Uterus (tissue), 7 donors: ENCODE measurements around the genes SCGB1C1, PTDSS2 and RPLP2.

GRCh38 chr11:192674-193163 lies at the start of gene SCGB1C1:
Gene SCGB1C1 (plus strand): TSS chr11:193078.
- PRO-cap, 4 experiments = no peak in any of the 4 experiments
- RAMPAGE, long total RNA, 2 experiments = no peak in any of the 2 experiments
- RRBS = no CpG with 5 or more reads among the region's 12 CpGs

DNA sequence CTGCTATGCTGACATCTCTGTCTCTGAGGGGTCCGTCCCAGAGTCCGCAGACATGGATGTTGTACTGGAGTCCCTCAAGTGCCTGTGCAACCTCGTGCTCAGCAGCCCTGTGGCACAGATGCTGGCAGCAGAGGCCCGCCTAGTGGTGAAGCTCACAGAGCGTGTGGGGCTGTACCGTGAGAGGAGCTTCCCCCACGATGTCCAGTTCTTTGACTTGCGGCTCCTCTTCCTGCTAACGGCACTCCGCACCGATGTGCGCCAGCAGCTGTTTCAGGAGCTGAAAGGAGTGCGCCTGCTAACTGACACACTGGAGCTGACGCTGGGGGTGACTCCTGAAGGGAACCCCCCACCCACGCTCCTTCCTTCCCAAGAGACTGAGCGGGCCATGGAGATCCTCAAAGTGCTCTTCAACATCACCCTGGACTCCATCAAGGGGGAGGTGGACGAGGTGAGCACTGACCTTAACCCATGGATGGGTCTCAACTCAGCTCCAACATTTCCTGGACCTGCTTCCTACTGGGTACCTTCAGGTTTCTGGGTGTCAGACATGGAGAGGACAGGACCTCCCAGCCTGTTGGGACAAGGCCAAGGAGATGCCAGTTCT lies 2.1 kb downstream of the RIC8A start:
- PRO-cap, 4 experiments = no peak in any of the 4 experiments
- RAMPAGE, long total RNA, 2 experiments = no peak in any of the 2 experiments
- RRBS = no CpG with 5 or more reads among the region's 17 CpGs

DNA sequence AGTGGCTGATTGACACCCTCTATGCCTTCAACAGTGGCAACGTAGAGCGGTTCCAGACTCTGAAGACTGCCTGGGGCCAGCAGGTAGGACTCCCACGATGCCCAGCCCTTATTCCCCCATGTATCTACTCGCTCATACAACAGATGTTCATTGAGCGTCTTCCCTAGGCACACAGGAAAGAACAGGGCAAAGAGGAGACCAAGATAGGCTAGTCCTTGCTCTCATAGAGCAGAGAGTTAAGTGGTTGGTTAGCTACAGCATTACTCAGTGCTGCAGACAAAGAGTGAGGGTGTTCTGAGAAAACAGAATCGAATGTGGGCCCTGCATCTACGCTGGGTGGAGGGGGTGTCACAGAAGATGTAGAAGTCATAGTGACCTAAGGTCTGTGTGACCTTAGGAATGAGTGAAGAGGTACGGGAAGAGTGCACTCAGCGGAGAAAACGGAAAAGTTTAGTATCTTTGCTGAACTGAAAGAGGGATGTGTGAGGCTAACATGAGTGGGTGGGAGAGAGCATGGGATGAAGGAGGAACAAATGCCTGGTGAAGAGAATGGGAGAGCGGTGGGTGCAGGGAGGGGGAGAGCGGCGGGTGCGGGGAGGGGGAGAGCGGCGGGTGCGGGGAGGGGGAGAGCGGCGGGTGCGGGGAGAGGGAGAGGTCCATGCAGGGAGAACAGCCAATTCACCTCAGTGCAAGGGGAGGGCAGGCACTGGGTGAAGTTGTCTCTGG lies 12.4 kb downstream of the PSMD13 start:
- PRO-cap, 4 experiments = no peak in any of the 4 experiments
- RAMPAGE, long total RNA, 2 experiments = no peak in any of the 2 experiments
- RRBS = no CpG with 5 or more reads among the region's 20 CpGs

- PRO-cap, 4 experiments = no peak in any of the 4 experiments
- RAMPAGE, long total RNA, 2 experiments = no peak in any of the 2 experiments
- RRBS = no CpG with 5 or more reads among the region's 18 CpGs
Measured at GRCh38 chr11:253074-253967, 16.5 kb downstream of the PSMD13 start.

DNA sequence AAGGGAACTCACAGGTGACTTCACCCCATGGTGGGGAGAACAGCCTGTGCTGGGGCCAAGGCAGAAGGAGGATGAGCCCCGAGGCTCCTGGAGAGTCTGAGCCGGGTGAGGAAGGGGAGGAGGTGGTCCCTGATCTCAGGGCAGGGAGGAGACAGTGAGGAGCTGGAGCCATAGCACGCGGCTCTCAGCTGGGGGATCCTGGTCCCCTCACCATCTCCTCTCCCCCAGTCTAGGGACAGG lies 1.1 kb downstream of the IFITM2 start:
- PRO-cap, 4 experiments = peak in 2 of 4 experiments; most common plus-strand start position 154 of the sequence (in 2)
- RAMPAGE, long total RNA, 2 experiments = no peak in any of the 2 experiments
- RRBS = no CpG with 5 or more reads among the region's 4 CpGs

DNA sequence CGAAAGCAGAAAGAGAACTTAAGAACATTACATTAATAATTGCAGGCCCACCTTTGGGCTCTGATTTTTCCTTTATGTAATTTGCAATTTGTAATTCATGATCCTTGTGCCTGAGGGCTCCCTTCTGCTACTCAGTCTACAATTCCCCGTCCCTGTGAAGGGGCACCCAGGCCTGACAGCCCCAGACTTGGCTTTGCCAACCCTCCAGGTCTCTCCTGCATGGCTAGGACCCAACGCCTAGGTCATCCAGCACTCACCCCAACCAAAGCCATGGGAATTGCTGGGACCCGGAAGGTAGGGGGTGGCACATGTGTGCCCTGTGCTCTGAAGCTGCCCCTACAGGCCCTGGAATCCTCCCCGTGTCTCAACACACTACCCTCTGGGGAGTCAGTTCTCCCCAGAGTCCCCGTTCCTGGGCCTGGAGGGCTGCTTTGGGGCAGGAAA lies 698 bp upstream of the IFITM1 start:
- PRO-cap, 4 experiments = no peak in any of the 4 experiments
- RAMPAGE, long total RNA, 2 experiments = no peak in any of the 2 experiments
- RRBS = no CpG with 5 or more reads among the region's 6 CpGs

GRCh38 chr11:365206-365430 lies 4.2 kb upstream of the B4GALNT4 start:
- PRO-cap, 4 experiments = no peak in any of the 4 experiments
- RAMPAGE, long total RNA, 2 experiments = no peak in any of the 2 experiments
- RRBS = no CpG with 5 or more reads among the region's 9 CpGs

- PRO-cap, 4 experiments = no peak in any of the 4 experiments
- RAMPAGE, long total RNA, 2 experiments = no peak in any of the 2 experiments
- RRBS = no CpG with 5 or more reads among the region's 48 CpGs
Measured at GRCh38 chr11:400049-400573, 6.1 kb downstream of the PKP3 start.

DNA sequence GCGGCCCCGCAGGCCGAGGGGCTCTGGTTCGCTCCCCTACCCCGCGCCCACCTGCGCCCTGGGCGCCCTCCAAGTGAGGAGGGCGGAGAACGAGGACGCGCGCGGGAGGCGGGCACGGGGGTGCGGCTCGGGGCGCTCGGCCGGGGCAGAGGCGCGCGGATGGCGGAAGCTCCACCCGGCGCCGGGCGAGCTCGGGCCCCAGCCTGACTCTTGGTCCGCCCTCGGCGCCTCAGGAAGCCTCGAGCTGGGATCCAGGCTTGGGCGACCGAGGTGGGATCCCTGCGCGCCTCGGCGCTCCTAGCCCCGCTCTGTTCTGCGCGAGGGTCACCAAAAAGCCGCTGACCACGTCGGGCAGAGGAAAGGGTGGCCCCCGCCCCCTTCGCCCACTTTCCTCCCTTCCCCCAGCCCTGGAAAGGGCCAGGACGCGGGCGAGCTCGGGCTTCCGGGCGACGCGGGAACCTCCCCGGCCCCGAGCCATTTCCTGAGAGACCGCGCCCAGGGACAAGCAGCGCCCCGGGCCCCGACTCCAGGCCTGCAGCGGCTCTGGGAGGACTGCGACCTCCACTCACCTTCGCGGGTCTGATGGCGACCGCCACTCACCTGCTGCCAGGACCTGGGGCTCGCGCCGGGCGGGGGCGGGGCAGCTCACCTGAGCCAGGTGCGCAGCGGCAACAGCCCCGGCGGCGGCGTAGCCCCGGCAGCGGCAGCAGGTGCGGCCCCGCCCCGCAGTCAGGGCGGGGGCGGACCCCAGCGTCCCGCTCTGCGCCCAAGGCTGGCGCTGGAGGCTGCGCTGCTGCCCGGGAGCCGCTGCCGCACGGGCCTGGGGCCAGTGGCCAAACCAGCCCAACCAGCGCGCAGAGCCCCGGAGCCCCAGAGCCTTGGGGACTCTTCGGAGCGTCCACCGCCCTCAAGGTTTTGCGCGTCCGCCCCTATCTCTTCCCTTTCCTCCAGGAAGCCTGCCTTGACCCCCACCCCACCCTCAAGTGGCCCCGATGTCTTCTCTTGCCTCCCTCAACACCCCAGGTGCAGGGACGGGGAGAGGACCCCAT lies 2.2 kb upstream of the SIGIRR start:
- PRO-cap, 4 experiments = peak in 4 of 4 experiments; most common plus-strand start position 148 of the sequence (in 4); most common minus-strand start position 75 of the sequence (in 4)
- RAMPAGE, long total RNA, 2 experiments = no peak in any of the 2 experiments
- RRBS = 3% methylated on average over 34 of the region's 107 CpGs

DNA sequence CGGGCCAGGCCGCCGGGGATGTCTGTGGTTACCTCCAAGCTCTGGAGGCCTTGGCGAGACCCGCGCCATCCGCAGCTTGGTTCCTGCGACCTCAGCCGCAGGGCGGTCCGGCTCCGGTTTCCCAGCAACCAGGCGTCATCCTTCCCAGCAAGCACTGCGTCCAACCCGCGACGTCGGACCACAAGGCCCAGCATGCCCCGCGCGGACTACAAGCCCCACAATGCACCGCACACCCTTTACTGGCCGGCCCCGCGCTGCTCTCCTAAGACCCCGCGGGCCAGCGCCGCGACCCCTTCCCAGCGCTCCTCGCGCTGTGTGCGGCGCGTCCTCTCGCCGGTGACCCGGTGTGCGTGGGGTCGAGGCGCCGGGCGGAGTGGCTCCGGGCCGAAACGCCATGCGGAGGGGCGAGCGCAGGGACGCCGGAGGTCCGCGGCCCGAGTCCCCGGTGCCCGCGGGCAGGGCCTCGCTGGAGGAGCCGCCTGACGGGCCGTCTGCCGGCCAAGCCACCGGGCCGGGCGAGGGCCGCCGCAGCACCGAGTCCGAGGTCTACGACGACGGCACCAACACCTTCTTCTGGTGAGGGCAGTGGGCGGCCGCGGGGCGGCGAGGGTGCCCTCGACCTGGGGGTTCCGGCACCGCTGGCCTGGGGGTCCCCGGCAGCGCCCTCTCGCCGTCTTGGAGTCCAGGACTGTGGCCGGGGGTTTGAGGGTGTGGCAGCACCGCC lies at the start of gene PTDSS2:
Gene PTDSS2 (plus strand): TSS at position 218 of the 724 bp plus-strand sequence.
- PRO-cap, 4 experiments = peak in 4 of 4 experiments; most common plus-strand start position 239 of the sequence (in 4); most common minus-strand start position 93 of the sequence (in 4)
- RAMPAGE, long total RNA, 2 experiments = no peak in any of the 2 experiments
- RRBS = 2% methylated on average over 47 of the region's 87 CpGs

DNA sequence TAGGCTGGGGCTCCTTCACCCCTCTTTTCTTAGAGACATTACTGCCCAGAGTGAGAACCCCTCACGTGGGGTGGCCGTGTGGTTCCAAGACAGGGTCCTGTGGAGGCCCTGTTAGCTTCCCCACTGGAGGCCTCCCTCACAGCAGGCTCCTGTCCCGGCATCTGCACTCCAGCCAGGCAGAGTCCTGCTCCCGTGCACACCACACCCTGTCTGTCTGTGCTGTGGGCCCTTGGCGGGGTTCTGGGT lies 5.1 kb downstream of the PTDSS2 start:
- PRO-cap, 4 experiments = no peak in any of the 4 experiments
- RAMPAGE, long total RNA, 2 experiments = no peak in any of the 2 experiments
- RRBS = no CpG with 5 or more reads among the region's 5 CpGs

DNA sequence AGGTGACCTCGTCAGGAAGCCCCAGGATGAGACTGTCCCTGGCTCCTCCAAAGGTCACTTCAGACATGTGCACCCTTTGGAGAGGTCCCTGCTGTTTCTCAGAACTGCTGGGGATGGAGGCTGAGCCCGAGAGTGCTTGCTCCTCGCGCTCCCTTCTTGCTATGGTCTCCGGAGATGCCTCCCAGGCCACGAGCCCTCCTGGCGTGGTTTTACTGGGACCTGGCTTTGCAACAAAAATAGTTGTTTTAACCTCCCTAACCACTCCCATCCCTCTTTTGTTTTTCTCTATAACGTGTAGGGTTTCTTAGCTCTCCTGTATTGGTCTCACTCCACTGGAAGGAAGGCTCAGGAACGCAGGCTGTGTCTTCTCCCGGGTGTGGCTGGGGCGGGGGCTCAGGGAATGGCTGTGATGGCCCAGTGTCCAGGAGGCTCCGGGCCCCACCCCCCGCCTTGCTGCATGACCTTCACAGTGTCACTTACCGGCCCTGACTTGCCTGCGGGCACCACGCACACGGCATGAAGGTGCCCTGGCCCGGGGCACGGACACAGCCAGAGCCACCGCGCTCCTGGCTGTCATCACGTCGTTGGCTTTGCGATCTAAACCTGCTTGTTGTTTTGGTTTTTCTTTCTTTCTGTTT lies 5.6 kb downstream of the PTDSS2 start:
- PRO-cap, 4 experiments = no peak in any of the 4 experiments
- RAMPAGE, long total RNA, 2 experiments = no peak in any of the 2 experiments
- RRBS = 77% methylated on average over 9 of the region's 24 CpGs

- PRO-cap, 4 experiments = peak in 2 of 4 experiments; most common plus-strand start chr11:555316 (in 2); most common minus-strand start chr11:555021 (in 1)
- RAMPAGE, long total RNA, 2 experiments = no peak in any of the 2 experiments
- RRBS = 5% methylated on average over 22 of the region's 72 CpGs
Measured at GRCh38 chr11:554867-555541, 5.5 kb downstream of the LMNTD2 start.

- PRO-cap, 4 experiments = no peak in any of the 4 experiments
- RAMPAGE, long total RNA, 2 experiments = no peak in any of the 2 experiments
- RRBS = no CpG with 5 or more reads among the region's 11 CpGs
Measured at GRCh38 chr11:623962-624353, 797 bp downstream of the CDHR5 start.

DNA sequence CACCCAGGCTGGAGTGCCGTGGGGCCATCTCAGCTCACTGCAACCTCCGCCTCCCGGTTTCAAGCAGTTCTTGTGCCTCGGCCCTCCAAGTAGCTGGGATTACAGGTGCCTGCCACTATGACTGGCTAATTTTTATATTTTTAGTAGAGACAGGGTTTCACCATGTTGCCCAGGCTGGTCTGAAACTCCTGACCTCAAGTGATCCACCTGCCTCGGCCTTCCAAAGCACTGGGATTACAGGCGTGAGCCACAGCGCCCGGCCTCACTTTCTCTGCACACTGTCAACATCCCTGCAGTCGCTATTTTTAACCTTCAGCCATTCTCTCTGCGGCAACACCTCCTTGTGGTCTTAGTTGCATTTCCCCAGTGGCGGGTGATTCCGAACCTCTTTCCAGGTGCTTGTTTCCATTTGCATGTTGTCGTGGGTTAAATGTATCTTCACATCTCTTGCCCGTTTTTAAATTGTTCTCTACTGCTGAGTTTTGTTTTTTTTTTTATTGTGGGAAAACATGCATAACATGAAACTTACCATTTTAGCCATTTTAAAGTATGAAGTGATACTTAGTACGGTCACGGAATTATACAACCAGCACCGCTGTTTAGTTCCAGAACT lies 2.2 kb upstream of the SCT start:
- PRO-cap, 4 experiments = no peak in any of the 4 experiments
- RAMPAGE, long total RNA, 2 experiments = no peak in any of the 2 experiments
- RRBS = no CpG with 5 or more reads among the region's 17 CpGs

DNA sequence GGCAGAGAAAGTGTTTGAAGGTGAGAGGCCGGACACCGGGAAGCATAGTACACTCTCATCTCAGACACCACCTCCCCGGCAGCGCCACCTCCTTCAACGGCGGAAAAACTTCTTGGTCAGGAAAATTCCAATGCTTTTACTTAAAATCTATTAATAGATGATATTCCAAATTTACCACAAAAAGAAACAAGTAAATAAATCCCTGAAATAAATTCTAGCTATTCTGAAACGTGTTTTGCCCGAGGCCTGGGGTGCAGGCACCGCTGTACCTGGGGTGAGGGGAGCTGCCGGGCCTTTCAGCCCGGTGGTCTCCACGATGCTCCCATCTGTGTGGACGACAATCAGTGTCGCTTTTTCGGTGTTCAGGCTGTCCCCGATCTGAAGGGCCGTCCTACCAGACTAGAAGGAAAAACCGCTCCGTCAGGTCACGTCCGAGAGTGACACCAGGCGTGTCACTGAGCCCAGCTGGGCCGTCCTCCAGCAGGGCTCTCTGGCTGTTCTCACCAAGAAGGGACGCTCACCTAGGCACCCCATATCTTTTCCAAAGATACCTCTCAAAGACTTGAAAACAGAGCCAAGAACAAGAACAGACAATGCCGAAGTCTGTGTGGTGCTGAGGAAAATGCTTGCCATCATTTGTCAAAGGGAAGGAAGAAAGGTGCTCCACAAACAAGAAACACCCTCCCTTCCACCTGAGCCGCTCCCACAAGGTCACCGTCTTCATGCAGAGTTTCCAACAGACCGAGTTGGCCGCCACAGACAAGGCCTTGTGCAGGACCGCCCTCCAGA lies 6.8 kb downstream of the DEAF1 start:
- PRO-cap, 4 experiments = no peak in any of the 4 experiments
- RAMPAGE, long total RNA, 2 experiments = no peak in any of the 2 experiments
- RRBS = 57% methylated on average over 1 of the region's 30 CpGs

- PRO-cap, 4 experiments = peak in 4 of 4 experiments; most common plus-strand start chr11:694686 (in 2); most common minus-strand start chr11:695005 (in 2)
- RAMPAGE, long total RNA, 2 experiments = no peak in any of the 2 experiments
- RRBS = 1% methylated on average over 29 of the region's 91 CpGs
Measured at GRCh38 chr11:694190-695129, 562 bp downstream of the DEAF1 start.

- PRO-cap, 4 experiments = no peak in any of the 4 experiments
- RAMPAGE, long total RNA, 2 experiments = start-site peak on the minus strand in 1 of 2 experiments, at chr11:791185-791328 at its widest, 7 reads per replicate
- RRBS = no CpG with 5 or more reads among the region's 11 CpGs
Measured at GRCh38 chr11:790998-791519, 1.2 kb upstream of the CEND1 start.

- PRO-cap, 4 experiments = peak in 4 of 4 experiments; most common plus-strand start chr11:809595 (in 4); most common minus-strand start chr11:809797 (in 3)
- RAMPAGE, long total RNA, 2 experiments = start-site peak on the plus strand in 2 of 2 experiments, at chr11:809953-810019 at its widest, 1,093 to 5,781 reads per replicate; start-site peak on the minus strand in 1 of 2 experiments, at chr11:809527-809551 at its widest, 13 reads per replicate
- RRBS = 2% methylated on average over 11 of the region's 98 CpGs
Measured at GRCh38 chr11:808941-810054, at the start of gene RPLP2. Gene RPLP2 (plus strand): TSS chr11:809967.

DNA sequence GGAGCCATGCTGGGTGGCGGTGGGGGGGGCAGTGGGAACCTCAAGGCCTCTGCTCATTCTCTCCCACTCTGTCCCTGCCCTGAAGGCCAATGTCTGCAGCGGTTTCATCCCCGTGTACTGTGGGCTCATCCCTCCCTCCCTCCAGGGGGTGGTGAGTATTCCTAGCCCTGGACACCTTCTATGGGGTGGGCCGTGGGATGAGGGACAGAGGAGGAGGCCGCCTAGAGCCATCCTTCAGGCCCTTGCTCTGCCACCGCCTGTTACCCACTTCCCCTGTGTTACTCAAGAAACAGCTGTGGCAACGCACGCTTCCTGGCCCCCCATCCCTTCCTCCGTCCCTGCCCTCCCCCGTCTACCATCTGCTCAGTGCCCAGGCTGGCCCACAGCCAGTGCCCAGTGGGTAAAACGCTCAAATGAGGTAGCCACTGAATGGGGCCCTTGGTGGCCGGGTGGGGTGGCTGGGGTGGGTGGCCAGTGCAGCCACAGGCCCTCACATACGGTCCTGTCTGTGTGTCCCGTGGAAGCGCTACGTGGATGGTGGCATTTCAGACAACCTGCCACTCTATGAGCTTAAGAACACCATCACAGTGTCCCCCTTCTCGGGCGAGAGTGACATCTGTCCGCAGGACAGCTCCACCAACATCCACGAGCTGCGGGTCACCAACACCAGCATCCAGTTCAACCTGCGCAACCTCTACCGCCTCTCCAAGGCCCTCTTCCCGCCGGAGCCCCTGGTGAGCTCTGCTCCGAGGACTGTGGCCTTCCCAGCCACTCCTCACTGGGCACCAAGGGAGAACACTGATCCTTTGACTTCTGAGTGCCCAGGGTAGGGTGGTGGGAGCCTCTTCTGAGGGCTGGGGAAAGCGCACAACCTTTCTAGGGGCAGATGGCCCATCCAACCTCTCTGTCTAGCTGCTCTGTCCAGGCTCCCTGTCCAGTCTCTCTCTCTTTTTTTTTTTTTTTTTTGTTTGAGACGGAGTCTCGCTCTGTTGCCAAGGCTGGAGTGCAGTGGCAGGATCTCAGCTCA lies 3.5 kb downstream of the PNPLA2 start:
- PRO-cap, 4 experiments = no peak in any of the 4 experiments
- RAMPAGE, long total RNA, 2 experiments = no peak in any of the 2 experiments
- RRBS = no CpG with 5 or more reads among the region's 29 CpGs